SEM (cell line): ENCODE measurements around the genes TMCO2, ZMPSTE24 and ZNF684.

DNA sequence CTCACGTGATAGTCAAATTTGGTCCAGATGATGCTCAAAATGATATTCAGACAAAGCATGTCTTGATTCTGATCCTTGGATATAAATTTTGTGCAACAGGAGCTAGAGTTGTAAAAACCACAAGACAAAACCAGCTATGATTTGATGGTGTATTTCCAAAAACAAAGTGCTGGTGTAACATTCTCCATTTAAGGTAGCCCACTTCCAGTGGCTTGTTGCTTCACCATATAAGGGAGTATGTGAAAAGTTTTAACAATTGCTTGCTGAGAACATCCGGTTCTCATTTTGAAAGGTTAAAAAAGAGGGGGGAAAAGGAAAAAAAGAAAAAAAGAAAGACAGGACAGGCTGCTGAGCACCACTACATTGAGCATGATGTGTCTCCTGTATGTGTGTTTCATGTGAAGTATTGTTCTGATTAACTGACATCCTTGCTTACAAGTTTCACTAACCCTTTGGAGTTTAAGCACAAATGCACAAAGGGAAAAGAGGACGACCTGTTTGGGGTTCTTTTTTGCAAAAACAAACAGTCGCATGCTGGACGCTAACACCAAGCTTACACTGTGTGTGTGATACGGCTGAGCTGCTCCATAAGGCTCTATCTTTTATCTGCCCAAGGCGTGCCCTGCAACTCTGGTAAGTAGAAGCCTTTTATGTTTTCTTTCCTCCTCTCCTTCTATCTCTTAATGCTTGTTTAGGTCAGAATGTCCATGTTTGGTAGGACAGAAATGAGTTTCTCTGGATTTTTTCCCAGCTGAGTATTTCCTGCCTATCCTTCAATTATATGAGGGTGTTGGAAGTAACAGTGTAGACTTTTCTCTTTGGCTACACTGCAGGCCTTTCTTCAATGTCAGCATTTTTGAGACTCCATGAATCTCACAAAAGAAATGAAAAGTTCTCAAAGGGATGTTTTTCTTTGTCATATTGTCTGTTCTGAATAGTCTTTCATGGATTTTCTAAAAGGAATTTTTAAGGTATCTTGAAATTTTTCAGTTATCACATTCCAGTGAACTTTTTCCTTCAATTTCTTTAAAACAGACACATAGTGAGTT lies 123.9 kb downstream of the MACF1 start:
- PRO-cap, result no peak

GRCh38 chr1:39335549-39336680 lies 131.4 kb downstream of the MACF1 start:
- PRO-cap, result no peak

DNA sequence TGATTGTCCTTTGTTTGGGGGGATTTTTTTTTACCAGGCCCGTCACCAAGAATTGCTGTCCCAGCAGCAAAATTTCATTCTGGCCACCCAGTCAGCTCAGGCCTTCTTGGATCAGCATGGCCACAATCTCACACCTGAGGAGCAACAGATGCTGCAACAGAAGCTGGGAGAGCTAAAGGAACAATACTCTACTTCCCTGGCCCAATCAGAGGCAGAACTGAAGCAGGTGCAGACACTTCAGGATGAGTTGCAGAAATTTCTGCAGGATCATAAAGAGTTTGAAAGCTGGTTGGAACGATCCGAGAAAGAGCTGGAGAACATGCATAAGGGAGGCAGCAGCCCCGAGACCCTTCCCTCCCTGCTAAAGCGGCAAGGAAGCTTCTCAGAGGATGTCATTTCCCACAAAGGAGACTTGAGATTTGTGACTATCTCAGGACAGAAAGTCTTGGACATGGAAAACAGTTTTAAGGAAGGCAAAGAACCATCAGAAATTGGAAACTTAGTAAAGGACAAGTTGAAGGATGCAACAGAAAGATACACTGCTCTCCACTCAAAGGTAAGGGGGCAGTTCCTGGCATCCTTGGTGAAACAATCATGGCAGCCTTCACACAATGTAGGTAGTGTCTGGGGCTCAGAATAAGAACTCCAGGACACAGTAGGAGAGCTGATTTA lies 134.0 kb upstream of the BMP8A start:
- PRO-cap, result no peak

DNA sequence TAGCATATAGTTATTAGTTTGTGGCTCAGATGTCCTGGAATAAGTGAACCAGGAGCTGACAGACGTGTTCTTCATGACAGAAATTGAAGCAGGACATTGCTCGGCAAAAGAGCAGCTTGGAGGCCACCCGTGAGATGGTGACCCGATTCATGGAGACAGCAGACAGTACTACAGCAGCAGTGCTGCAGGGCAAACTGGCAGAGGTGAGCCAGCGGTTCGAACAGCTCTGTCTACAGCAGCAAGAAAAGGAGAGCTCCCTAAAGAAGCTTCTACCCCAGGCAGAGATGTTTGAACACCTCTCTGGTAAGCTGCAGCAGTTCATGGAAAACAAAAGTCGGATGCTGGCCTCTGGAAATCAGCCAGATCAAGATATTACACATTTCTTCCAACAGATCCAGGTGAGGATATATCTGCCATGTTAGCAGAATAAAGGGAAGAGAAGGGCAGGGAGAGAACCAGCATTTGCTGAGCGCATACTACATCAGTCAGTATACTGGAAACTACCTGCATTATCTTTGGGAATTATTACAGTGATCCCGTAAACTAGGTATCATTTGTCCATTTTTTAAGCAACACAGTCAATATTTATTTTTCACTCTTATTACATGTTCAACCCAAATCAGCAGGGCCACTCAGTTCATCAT lies 130.0 kb upstream of the BMP8A start:
- PRO-cap, result no peak

DNA sequence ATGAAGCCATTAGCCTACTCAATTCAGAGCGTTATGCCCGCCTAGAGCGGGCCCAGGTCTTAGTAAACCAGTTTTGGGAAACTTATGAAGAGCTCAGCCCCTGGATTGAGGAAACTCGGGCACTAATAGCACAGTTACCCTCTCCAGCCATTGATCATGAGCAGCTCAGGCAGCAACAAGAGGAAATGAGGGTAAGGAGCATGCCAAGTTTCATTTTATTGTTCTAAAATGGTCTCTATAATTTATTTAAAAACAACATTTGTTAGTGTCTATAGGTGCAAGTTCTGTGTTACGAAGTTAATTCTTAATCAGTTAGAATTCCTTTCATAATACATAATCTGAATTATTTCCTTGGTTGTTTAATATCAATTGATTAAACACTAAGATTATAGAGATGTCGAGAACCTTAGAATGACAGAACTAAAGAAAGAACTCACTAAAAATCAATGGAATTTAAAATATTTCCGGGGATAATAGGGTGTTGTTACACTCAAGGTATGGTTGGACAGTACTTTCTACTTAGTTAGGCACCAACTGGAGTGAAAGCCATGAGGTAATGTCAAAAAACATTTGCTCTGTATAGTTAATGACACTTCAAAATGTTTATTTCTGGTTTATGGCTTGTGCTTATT lies 56.9 kb upstream of the BMP8A start:
- PRO-cap, result no peak

- PRO-cap, result no peak
Observed at GRCh38 chr1:39525640-39526219, 34.3 kb downstream of the BMP8A start.

GRCh38 chr1:39645972-39647412 lies 7.0 kb upstream of the HEYL start:
- PRO-cap, result no peak

DNA sequence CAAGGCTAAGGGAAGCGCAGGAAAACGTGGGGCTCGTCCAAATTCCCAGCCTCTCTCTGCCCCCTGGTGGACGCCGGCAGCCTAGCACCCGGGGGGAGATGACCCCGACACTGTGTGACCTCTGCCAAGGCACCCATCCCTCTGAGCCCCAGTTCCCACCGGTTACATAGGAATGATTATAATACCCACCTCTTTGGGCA lies 11.0 kb upstream of the BMP8B start:
- PRO-cap, result unidirectional peak, minus-strand start at position 58 of the sequence

DNA sequence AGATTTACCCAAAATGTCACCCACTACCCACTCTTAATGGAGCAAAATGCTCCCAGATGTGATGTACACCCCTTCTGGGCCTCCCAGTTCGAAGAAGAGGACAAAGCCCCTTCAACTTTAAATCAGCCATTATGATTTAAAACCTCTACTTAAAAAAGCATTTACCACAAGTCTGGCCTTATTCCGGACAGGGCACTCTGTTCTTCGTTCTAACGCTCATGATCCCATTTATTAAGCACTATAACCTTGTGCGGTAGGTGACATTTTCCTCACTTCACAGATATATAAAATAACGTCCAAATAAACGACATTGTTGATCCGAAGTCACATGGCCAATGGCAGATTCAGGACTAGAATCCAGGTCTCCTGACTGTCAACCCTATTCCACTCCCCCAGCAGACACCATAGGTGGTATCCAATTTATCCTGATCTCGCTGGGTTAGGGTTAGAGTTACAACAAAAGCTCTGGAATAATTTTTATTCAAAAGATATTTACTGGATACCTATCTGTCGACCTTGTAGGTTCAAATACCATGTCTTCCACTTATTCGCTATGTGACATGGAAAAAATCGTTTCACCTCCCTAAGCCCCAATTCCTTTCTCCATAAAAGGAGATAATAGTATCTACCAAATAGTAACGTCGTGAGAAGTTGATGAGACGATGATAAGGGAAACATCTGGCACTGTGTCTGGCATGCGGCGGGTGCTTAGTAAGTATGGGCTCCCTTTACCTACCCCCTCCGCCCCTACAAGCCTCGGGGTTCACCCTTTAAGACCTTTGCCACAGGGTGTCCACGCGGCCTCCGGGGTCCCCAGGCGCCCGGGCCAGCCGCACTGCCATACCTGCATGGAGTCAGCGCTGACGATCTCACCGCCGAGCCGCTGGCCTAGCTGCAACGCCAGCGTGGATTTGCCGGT lies 571 bp downstream of the TRIT1 start:
- PRO-cap, result no peak

DNA sequence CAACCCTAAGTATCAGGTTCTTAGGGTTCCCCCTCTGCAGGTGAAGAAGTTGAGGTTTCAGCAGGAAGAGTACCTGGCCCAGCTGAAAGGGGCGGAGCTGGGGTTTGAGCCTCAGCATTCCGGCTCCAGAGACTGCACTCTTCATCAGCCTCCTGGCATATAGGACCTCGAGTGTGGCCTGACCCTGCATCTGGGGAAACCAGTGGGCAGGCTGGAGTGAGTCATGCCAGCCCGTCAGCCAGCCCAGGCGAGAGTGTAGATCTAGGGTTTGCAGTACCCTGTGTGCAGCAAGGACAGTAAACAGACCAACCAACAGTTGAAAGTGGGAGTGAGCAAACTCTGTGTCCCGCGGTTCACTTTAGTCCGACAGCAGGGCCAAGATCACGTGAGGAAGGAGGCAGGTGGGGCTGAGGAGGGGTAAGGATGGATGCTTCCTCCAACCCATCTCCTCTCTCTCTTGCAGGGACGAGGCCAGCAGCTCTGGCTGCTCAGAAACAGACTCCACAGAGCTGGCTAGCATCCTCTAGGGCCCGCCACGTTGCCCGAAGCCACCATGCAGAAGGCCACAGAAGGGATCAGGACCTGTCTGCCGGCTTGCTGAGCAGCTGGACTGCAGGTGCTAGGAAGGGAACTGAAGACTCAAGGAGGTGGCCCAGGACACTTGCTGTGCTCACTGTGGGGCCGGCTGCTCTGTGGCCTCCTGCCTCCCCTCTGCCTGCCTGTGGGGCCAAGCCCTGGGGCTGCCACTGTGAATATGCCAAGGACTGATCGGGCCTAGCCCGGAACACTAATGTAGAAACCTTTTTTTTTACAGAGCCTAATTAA lies 14.3 kb downstream of the MFSD2A start:
- PRO-cap, result no peak

DNA sequence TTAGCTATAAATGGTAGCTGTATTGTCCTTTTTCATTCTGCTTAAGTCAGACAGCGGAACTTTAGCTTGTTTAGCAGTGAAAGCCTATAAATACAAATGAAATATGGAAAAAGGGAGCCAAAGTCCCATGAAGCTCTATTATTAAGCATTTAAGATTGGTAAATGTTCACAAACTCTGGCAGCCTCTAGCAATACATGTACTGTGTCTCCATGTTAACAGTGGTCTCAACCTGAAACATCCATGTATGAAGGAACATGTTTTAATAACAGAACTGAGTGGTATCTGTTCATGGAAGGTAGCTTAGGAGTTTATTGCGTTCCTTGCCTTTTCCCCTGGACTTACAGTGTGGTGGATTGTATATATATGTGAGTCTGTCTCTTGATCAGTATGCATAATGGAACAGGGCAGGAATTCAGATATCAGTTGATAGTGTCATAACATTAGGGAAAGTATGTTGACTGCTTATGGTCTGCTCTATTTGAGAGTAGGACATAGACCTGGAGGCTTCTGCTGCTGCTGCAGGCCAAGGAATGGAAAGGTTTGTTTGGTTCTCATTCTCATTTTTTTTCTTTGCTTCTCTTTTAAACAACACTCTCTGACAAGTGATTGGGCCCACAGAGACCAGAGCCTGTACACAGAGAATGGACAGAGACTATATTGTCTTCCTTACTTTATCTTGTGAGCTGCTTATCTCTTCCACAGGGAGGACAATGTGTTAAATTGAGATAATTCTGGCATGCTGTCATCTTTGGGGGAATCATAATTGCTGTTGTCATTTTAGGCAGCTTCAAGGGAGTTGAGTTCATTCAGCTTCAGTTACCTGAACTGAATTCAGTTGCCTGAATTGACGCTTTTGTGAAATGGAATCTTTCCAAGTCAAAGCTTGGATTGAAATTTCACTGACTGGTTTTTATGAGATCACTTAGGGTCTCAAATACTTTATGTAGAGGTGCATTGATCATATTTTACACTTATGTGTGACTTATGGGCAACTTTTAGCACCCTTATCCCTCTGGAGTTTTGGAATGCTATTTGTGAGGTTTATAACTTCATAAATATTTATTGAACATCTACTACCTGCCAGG lies 16.8 kb downstream of the CAP1 start:
- PRO-cap, result no peak

- PRO-cap, result no peak
Observed at GRCh38 chr1:40143845-40144247, 17.3 kb upstream of the RLF start.

DNA sequence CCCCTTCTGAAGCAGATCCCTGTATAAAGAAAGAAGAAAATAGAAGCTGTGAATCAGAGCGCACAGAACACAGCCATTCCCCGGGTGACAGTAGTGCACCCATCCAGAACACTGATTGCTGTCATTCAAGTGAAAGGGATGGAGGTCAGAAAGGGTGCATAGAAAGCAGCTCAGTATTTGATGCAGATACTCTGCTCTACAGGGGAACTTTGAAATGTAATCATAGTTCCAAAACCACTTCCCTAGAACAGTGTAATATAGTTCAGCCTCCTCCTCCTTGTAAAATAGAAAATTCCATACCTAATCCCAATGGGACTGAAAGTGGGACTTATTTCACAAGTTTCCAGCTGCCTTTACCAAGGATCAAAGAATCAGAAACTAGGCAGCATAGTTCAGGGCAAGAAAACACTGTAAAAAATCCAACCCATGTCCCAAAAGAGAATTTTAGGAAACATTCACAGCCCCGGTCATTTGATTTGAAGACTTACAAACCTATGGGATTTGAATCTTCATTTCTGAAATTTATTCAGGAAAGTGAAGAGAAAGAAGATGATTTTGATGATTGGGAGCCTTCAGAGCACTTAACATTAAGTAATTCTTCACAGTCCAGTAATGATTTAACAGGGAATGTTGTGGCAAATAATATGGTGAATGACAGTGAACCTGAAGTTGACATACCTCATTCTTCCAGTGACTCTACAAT lies 8.1 kb upstream of the TMCO2 start:
- PRO-cap, result no peak

DNA sequence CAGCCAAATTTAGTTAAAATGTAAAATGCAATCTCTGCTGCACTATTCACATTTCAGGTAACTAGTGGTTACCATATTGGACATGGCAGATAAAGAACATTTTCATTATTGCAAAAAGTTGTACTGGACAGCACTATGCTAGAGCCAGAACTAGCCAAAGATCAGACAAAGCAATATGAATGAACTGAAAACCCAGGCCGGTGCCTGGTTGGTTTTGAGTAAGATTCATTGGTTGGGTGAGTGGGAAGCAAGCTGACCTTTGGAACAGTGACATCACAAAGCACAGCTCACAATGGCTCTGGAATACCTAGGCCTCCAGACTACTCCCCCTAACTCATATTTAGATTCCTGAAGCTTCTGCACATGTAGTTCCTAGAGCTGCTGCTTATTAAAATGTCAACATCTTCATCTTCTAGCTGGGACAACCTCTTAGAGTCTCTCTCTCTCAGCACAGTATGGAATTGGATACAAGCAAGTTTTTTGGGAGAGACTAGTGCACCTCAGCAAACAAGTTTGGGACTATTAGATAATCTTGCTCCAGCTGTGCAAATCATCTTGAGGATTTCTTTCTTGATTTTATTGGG lies at the start of gene TMCO2:
TMCO2 (plus strand) TSS at position 337 of the 584 bp plus-strand sequence.
- PRO-cap, result no peak

DNA sequence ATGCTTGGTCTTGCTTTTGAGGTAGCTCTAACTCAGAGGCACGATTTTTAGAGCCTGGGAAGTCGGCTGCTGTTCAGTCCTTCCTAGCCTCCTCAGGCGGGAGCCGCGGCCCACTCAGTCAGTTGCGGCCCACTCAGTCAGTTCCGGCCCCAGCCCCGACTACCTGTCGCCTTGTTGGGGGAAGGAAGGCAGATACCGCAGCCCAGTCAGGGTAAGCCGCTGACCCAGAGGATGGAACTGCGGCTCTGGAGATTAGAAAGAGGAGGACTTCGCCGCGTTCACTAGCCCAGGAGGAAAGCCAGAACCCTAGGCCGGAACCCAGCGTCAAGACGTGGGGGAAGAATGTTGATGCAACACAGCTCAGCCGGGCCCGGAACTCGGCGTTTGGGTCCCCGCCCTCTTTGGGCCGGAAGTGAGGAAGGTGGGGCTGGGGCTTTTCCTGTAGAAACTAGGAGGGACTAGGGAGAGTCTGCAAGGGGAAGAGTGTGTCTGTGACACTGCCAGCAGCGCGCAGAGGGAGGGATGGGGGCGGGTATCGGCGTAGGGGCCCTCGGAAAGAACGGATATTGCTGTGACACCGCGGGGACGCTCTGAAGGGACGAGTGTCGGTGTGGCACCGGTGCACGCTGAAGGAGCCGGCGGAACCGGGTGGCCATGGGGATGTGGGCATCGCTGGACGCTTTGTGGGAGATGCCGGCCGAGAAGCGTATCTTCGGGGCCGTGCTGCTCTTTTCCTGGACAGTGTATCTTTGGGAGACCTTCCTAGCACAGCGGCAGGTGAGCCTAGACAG lies at the start of gene ZMPSTE24:
ZMPSTE24 (plus strand) TSS at position 619 of the 791 bp plus-strand sequence.
- PRO-cap, result bidirectional peak, plus-strand start at position 76 of the sequence, minus-strand start at position 116 of the sequence; bidirectional peak, plus-strand start at position 629 of the sequence, minus-strand start at position 331 of the sequence

- PRO-cap, result no peak
Observed at GRCh38 chr1:40384149-40384855, 10.8 kb downstream of the SMAP2 start.

DNA sequence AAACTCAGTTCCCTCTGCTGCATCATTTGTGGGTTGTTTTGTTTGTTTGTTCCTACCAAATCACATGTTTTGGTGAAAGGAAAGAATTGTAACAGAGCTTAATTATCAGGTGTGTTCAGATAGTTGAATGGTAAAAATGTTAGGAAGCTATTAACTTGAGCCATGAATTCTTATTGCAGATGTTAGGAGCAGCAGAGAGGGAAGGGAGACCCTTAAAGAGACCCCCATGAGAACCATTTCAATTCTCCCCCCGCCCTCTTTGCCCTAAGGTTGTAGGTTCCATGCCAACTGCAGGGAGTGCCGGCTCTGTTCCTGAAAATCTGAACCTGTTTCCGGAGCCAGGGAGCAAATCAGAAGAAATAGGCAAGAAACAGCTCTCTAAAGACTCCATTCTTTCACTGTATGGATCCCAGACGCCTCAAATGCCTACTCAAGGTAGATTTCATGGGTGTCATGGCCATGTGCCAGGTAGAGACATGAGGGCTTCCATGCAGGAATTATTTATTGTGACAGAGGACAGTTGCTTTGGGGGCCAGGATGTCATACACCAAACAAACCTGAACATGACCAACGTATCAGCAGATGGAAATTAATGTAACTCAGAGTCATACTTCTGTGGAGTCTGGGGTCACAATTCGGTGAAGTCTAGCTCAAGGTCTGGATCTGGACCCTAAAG lies 34.2 kb upstream of the ZFP69B start:
- PRO-cap, result no peak

- PRO-cap, result bidirectional peak, plus-strand start at chr1:40531674, minus-strand start at chr1:40531516
Observed at GRCh38 chr1:40531204-40532377, at the start of gene ZNF684. ZNF684 (plus strand) TSS chr1:40531637.

- PRO-cap, result no peak
Observed at GRCh38 chr1:40651117-40651851, 14.2 kb downstream of the RIMS3 start.

- PRO-cap, result no peak
Observed at GRCh38 chr1:40653823-40654602, 11.5 kb downstream of the RIMS3 start.